Pericardium fibroblast (primary cell): Measurements from ENCODE around the genes DEFB129, NRSN2, C20orf202, SDCBP2 and SIRPD.

DNA sequence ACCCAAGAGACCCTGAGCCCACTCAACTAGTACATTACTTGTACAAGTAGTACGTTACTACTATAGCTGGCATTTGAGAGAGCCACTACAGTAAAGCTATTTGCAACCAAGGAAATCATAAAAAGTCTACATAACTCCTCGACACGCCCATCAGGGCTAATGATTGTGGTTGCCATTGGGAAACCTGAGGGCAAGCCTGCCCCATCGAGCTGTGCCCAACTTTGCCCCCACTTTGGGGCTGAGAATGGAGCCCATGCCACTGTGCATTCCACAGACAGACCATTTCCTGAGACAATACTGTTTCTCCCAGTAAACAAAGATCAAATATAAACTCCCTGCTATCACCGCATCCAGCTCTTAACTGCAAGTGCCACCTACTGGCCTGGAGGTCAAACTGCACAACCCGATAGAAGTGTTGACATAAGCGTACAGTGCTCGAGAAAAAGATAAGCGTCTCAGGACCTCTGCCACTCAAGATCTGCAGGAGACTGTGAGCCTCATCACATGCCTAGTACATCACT lies 4.8 kb upstream of the DEFB126 start:
- RAMPAGE, long total RNA: no peak

- RAMPAGE, long total RNA: no peak
Observed at GRCh38 chr20:226906-227333, at the start of gene DEFB129. Gene DEFB129, plus strand, starts transcription at chr20:227258.

DNA sequence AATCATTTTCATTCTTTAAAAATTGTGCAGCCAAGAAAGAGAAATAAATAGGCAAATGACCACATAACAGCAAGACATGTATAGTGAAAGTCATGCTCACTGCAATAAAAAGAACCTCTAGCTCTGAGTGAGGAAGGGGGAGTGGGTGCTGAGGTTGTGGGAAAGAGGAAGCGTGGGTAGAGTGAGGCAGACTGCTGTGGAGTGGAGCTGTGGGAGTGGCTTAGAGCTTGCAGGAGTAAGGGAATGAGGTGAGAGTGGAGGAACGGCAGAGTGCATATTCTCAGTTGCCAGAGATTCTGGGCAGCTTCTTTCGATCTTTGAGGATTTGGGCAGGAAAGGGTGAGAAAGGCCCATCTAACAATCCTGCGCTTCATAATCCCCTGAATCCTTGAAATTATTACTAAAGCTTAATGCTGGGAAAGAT lies 10.5 kb downstream of the DEFB129 start:
- RAMPAGE, long total RNA: no peak

DNA sequence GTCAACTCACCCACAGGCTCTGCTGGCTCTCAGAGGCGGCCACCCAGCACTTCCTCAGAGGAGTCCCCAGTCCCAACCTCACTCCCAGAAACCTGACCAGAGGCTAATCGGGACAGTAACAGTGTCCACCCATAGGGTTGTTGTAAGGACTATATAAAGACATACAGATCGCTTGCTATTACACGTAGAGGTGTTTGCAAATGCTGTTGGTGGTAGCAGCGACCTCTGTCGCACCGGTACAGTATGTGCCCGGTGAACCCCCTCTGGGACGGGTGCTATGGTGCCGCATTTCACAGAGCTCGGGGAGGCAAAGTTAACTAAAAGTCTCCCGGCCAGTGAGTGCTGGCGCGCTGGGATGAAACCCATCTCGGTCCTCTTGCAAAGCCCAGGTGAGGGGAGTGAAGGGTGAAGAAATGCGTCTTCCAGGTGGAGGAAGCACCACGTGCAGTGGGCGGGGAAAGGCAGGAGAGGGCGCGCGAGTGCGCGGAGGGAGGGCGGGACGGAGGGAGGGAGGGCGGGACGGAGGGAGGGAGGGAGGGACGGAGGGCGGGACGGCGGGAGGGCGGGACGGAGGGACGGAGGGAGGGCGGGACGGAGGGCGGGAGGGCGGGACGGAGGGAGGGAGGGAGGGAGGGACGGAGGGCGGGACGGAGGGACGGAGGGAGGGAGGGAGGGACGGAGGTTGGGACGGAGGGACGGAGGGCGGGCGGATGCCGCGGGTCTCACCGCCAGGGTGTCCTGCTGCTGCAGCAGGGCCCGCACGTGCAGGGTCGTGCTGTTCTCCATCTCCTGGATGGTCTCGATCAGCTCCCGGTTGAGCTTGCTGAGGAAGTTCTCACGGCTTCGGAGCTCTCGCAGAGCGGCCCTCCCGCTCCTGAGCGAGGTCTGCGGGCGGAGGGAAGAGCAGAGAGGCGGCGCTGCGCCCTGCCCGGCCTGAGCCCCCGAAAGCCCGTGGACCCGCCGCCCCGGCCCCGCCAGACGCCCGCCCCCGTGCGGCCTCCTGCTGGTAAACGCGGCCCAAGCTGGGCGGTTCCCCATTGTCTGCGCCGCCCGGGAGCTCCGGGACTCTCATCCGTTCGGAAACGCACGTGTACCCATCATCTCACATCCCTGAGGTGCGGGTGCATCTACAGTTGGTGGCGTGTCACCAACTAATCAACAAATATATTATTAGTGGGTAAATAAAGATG lies 11.7 kb downstream of the C20orf96 start:
- RAMPAGE, long total RNA: no peak

GRCh38 chr20:299320-300158 lies 2.2 kb downstream of the ZCCHC3 start:
- RAMPAGE, long total RNA: no peak

DNA sequence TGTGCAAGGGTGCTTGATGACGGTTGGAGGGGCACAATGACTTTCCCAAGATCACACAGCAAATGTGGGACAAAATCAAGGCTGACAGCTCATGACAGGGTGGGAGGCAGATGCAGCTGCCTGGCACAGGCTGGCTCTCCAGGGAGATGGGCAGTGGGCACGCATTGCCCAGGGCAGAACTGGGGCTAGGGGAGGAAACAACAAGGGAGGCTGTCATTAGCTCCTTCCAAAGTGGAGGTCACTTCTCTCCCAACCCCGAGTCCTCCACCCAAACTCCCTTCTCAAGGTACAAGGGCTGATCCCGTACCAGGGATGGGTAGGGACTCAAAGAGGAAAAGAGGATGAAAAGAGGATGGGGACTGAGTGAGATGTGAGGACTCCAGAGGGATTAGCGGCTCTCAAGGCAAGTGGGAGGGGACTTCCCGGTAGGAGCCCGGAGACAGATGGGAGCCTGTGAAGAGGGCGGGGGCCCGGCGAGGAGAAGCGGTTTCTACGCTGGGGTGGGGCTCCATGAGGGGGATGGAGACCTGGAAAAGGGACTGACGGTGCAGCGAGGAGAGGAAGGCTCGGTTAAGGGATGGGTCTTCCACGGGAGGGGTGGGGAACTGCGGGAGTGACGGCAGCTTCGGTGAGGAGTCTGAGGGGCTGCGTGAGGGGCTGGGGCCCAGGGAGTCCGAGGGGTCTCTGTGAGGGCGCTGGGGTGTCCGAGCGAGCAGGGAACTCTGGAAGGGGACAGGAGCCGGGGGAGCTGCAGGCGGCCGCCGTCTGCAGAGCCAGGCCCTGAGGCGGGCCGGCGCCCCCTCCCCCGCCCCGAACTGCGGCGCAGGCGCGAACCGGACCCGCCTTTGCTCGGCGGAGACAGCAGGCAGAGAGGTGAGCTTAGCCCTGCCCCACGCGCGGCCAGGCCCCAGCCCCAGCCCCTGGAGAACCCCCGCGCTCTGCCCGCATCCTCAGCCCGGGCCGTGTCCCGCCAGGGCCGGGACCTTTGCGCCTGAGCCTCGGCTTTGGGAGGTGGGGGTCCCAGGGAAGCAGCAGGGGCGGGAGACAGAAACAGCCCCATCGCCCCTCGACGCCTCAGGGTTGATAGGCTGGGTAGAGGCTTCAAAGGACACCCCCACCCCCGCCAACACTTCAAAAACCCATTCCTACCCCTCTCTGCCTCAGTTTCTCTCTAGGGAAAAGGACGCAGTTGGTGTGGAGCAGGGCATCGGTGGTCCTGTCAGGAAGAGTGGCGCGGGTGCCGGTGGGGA lies at the start of gene NRSN2:
Gene NRSN2, plus strand, starts transcription at position 842 of the 1,250 bp plus-strand sequence.
- RAMPAGE, long total RNA: no peak

DNA sequence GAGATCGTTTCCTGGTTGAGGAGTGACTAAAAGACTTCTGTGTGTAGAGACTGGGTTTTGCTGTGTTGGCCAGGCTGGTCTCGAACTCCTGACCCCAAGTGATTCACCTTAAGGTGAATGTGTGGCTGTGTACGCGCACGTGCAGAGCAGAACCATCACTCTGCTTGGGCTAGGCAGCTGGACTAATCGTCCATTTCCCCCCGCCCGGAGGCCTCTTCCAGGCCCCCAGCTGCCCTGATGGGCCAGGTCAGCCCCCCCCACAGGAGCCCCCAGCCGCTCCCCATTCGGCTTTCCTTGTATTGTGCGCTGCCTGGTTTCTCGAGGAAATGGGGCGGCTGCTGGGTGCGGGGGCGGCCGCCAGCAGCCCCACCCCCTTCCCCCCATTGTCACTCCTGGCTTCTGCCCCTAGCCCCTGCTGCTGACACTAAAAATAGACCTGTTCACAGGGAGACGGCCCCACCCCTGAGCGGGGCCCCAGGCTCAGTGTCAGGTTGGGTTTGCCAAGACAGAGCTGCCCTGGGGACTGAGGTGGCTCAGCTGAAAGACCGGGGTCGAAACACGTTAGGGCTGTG lies 24.6 kb upstream of the CSNK2A1 start:
- RAMPAGE, long total RNA: no peak

DNA sequence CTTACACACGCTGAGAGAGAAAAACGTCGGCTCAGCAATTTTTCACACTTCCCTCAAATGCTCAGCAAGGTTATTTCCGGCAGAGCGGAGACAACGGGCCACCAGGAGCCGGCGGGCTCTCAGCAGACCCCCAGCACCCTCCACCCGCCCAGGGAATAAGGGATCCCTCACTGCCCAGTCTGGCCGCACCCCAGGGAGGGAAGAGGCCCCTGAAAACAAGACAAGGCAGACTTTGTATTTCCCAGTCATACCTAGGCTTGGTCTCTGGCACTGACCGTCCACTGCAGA lies 2.8 kb downstream of the SCRT2 start:
- RAMPAGE, long total RNA: no peak

DNA sequence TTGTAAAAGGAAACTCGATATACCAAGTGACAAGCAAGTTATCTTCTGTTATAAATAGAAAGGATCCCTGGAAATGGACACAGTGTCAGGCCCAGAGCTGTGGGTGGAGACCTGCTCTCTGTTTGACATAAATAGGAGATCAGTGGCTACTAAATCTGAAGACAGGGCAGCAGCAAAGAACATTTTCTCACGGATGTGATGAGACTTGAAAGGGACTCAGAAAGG lies 12.4 kb upstream of the FAM110A start:
- RAMPAGE, long total RNA: no peak

DNA sequence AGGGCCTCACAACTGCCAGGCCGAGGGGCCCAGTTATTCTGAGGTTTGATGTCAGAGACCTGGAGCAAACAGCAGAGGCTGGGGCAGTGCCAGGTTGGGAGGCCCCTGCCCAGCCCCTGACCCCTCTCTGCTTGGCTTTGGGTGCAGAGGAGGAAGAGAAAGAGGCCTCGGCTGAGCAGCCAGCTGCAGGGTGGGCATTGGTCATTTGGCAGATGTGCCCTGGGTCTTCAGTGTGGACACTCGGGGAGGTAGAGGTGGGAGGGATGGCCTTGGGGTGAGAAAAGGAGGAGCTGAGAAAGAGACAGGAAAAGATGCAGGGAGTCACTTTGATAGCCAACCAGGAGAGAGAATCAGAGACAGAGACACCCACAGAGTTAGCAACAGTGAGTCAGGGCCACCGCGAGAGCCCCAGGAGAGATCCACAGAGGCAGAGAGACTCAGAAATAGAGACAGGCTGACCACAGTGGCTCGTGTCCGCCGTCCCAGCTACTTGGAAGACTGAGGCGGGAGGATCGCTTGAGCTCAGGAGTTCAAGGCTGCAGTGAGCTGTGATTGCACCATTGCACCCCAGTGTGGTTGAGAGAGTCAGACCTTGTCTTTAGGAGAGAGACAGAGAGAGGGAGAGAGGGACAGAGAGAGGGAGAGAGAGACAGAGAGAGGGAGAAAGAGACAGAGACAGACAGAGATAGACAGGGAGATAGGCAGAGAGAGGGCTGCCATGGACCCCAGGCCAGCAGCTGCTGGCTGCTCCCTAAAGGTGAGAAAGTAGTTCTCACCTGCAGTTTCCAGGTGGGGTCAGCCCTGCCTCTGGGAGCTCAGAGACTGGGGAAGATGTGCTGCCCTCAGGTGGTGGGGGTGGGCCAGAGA lies 4.7 kb downstream of the ANGPT4 start:
- RAMPAGE, long total RNA: no peak

- RAMPAGE, long total RNA: no peak
Observed at GRCh38 chr20:1203446-1203607, at the start of gene C20orf202. Gene C20orf202, plus strand, starts transcription at chr20:1203454.

DNA sequence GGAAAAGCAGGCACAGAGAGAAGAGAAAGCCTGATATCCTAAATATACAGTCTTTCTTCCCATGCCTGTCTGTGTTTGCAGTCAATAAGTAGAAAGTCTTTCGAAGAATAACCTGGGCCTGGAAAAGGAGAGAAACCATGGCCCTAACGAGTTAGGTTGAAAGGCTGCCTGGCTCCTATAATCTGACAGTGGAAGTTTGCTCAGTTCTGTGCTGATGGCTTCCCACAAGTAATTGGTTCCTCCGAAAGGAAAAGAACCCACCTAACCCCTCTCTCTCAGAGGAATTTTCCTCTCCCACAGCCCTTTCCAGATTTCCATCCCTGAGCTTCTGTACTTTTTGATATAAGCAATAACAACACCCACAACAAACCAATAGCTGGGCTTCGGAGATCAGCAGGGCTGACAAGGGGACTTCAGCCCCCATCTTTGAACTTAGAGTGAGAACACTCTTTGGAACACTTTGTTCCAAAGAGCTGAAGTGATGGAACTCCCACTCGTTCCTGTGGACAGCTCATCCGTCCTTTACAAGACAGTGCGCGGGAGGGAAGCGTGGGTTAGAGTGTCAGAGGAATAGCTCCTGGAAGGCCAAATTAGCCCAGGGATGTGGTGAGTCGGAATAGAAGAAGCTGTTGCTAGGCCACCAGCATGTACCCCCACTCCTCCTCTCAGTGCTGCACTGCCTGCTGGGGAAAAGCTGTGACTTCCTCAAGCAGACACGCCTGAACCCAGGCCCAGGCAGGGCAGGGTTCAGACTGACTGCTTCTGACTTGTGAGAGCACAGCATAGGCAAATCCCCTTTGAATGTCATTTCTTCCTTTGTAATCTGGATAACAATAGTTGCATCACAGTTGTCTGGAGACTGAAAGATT lies 1.8 kb downstream of the SDCBP2 start:
- RAMPAGE, long total RNA: no peak

GRCh38 chr20:1328988-1329932 lies at the start of gene SDCBP2:
Gene SDCBP2, minus strand, starts transcription at chr20:1329139.
- RAMPAGE, long total RNA: no peak

DNA sequence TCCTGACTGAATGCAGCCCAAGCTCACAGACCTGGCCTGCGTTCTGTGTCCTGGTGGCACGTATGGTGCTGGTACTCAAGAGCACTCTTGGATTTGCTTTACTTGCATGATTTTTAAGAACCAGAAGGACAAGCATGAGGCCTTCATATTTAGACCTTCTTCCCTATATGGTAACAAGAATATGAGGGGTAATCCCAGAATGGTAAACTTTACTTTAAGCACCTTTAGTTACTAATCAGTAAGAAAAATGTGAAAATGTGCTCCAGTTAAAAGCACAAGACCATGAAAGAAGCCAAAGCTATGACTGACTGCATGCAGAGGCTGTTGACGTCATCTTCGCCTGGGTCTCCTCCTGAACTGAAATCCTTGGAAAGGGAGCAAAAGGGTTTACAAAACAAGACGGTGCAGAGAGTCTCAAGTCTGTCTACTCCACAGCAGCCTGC lies 10.3 kb downstream of the FKBP1A start:
- RAMPAGE, long total RNA: no peak

DNA sequence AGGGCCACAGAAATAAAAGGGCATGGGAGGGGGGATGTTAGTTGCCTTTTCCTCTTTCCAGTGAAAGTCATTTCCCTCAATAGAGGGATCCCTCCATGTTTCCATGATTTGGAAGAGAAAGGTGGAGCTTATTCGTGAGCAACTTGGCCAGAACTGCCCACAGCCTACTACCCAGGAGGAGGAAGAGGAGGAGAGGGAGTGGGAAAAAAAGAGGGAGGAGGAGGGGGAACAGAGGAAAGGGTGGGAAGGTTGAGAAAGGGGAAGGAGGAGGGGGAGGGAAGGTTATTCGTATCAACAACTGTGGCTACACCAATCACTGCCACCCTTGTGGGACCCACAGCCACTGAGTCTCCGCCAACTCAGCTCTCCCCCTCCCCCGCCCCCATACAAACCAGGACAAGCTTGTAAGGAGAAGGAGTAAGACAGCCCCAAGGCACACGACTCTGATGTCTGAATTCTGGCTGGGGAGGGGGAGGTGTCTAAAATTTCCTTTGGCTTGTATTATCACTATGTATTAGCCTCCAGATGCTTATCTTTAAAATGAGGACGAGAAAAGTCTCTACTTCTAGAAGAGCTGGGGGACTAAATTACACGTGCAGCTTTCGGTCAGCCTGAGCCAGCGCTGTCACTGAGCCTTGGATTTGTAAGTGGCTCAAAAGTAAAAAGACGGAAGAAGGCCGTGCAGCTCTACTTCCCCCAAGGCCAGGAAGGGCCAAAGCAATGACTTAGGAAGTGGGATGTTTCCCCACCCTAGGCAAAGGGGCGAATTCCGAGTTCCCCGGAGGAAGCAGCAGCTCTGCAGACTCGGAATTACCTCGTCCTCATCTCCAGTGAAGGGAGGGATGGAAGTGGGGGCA lies 1.1 kb downstream of the FKBP1A start:
- RAMPAGE, long total RNA: no peak

DNA sequence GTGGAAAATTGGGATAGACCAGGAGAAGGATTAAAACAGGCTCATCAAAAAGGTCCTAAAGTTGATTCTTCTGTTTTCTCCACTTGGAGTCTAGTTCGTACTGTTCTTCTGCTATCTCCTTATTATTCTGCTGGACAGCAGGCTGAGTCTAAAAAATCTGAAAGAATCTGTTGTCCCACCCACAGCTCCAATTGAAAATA lies 4.7 kb upstream of the FKBP1A start:
- RAMPAGE, long total RNA: no peak

- RAMPAGE, long total RNA: no peak
Observed at GRCh38 chr20:1452813-1453320, 13.8 kb downstream of the NSFL1C start.

DNA sequence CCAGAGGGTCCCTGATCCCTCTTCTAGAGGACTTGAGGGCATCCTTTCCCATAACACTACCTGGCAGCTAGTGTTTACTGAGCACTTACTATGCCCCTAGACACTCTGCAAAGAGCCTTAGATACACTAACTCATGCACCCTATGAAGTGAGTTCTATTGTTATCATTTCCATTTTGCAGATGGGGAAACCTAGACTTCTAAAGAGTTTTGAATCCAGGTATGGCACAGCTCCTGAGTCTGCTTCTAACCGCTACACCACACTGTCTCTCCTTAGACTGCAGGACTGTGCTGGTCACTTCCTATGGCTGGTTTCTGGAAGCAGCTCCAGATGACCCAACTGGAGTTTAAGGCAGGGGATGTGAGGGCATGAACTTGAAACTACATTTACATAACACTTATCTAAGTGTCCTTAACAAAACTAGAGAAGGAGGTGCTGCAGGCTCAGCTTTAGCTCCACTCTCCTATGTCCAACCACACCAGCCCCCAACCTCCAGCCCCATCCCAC lies 2.2 kb upstream of the NSFL1C start:
- RAMPAGE, long total RNA: no peak

- RAMPAGE, long total RNA: no peak
Observed at GRCh38 chr20:1557640-1558087, at the start of gene SIRPD. Gene SIRPD, minus strand, starts transcription at chr20:1557705.

DNA sequence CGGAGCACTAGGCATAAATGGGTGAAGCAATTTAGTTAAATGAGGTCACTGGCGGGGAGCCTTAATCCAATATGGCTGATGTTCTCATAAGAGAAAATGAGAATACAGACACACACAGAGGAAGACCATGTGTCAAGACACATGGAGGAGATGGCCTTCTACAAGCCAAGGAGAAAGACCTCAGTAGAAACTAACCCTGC lies 714 bp downstream of the SIRPG start:
- RAMPAGE, long total RNA: no peak